Umbilical cord (tissue), 2 donors: ENCODE measurements around a stretch of chr3.

- RAMPAGE, long total RNA, result no peak
Measured at GRCh38 chr3:112635467-112636422, 5.2 kb downstream of the CCDC80 start.

DNA sequence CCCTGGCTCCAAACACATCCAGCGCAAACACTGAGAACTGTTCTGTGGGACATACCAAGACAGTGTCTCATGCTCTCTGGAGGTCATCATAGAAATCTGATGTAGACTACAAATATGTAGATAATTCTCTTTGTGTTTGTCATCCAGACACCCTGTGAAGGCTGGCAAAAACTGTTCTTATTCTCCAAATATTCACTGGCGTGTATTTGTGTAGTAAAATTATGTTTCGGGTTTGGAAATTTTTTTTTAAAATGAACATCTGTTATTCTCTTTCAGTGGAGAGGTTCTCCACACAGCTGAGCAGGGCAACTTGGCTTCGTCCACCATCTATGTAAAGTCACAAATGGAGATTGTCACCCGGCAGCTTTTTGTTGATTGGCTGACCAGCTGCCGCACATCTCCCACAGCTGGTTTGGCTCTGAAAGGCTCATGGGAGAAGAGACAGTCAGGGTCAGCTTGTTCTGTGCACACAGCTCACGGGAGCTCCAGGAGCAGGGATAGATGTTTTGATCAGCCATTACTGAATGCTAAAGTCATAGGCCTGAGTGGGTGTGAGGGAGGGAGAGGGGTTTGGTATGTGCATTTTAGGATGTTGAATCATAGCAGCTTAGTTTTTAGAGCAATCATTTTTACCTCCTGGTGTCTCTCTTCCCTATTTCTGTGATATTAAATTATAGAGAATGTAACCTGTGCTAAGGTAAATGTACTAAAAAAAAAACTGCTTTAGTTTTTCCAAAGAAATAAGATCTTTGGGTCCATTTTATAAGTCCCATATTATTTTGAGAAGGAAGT is 12.9 kb upstream of the CCDC80 start:
- RAMPAGE, long total RNA, result no peak

DNA sequence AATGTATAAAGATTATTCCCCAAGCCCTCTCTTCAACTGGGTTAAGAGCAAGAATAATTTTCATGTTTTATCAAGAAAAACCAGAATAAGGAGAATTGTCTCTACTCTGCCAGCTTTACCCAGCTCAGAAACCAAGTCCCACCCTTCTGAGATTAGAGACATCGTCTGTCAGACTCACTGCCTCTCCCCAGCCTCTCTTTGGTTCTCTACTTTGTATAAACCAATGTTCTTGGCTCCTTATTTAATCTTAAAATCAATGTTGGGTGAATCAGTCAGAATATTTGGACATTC is 33.8 kb downstream of the CD200R1L start:
- RAMPAGE, long total RNA, result no peak

DNA sequence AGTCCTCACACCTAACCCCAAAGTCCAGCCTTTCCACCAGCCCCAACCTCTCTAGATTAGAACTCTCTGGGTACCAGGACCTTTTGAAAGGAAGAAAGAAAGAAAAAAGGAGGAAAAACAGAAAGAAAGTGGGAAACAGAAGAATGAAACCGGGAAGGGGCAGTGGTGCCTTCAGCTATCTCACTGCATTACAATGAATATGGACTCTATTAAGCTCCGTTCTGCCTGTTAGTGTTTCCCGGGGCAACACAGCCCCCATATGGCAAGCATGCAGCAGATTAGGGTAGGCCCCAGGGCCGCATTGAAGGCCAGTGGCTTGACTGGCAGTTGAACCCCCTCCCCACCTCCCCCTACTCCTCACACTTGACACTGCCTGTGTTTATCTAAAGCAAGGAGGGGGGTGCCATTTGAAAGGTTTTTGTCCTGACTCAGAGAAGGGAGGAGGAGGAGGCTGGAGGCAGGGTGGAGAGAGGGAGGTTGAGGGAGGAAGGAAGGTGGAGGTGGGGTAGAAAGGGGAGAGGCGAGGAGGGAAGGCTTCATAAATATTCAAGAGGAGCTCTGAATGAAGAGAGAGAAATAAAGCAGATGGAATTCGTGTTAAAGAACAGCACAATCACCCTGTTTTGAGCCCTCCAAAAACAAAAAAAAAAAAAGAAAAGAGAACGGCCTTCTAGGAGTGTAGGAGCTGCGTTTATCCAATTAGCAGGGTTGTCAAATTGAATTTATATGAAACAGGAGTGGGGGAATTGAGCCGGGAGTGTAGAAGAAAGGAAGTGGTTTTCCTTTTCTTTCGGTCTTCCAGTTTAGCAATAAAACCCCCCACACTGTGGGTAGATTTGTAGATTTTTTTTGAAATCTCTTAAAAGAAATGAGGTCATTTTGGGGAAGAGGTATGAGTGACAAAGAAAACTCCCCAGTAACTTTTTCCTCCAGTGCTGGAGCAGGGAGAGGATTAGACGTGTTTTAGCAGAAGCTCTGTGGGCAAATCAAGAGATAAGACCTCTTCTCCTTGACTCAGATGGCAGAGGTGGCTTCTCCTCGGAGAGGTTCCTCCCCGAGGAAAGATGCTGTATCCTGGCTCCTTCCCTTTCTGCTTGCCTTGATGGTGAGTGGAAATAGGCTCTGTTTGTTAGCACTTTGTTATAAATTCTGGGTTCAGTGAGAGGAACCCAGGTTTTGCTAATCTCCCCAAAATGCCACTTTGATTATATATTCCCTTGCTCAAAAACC is 30.5 kb downstream of the BOC start:
- RAMPAGE, long total RNA, result no peak

GRCh38 chr3:113264437-113264747 is 53.0 kb downstream of the BOC start:
- RAMPAGE, long total RNA, result no peak

- RAMPAGE, long total RNA, result no peak
Measured at GRCh38 chr3:113270494-113271557, 59.5 kb downstream of the BOC start.

GRCh38 chr3:113536550-113537295 is 4.4 kb downstream of the SIDT1 start:
- RAMPAGE, long total RNA, result no peak

- RAMPAGE, long total RNA, result no peak
Measured at GRCh38 chr3:113721136-113722303, 24.5 kb downstream of the NAA50 start.

- RAMPAGE, long total RNA, result no peak
Measured at GRCh38 chr3:113742000-113742402, 4.0 kb downstream of the NAA50 start.

- RAMPAGE, long total RNA, result no peak
Measured at GRCh38 chr3:113873773-113874274, 35.2 kb downstream of the GRAMD1C start.

GRCh38 chr3:114294766-114295441 is 1.1 kb downstream of the TIGIT start:
- RAMPAGE, long total RNA, result no peak

- RAMPAGE, long total RNA, result no peak
Measured at GRCh38 chr3:114449139-114449956, 155.5 kb downstream of the TIGIT start.

DNA sequence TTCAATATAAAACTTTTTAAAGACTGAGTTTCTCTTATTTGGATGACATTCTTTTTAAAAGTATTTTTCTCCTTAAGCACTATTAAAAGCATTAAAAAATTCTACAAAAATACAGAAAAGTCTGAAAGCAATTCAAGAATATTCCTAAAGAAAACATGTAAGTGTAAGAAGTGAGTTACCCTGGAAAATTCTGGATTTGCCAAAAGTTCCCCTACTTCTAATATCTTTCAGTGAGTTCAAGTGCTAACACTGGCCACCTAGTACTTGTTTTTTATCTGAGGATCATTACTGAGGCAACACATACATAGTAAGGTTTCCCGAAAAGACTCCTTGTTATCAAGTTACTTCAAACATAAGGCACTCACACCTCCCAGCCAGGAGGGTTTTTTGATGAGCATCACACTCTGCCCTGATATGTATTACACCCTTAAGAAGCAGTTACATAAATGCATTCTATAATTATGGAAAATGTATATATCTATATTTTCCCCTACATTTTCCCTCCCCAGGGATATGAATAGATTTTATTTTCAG is 158.4 kb downstream of the TIGIT start:
- RAMPAGE, long total RNA, result no peak

- RAMPAGE, long total RNA, result no peak
Measured at GRCh38 chr3:114519425-114519837, 225.6 kb downstream of the TIGIT start.

DNA sequence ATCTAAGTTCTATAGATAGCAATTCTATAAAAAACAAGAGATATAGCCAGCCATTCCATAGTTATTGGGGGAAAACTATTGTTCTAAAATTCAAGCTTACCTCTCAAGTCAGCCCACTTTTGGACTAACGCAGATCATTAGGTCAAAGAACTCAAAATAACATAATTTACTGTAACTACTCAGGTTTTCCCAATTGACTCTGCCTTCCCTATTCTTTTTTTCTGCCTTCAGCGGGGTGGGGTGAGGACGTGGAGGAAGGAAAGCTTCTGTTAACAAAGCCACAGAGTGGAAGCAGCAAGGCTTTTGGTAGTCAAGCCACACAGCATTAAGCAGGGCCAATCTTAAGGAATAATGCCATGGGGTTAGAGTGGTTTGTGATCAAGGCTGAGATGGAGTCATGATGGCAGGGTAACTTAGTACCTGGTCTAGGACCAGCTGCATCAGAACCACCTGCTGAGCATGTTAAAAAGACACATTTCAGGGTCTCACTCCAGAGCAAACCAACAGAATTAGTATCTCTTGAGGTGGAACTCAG is 277.5 kb downstream of the TIGIT start:
- RAMPAGE, long total RNA, result no peak

DNA sequence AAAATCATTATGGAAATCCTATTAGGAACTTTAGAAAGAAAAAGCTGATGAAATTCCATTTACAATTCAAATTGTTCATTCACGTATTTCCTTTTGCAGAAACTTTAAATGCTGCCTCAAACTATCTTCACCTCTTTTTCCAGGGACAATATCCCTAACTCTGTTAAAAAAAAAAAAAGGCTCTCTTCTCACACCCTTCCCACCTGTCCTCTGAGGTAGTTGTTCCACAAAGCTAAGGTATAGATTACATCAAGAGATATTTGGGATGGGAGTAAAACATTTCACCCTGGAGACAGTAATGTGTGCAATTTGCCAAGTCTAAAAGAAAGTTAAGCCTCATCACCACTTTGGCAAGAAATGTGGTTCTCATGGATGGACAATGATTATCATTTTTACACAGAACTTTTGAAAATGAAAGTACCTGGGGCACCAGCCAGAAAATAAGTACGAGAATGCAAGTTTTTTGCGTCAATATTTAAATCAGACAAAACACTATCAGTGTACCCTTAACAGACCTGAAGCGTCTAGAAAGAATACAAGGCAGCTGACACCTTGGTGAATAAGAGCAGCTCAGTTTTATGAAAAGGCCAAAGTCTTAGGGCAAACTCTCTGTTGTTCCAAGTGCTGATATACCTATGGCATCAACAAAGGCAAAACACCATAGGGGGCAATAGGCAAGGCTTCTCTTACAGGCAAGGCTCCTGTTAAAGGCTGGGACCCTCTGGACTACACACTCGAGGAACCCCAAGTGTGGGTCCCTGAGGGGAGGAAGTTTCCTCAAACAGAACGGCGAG is 290.7 kb downstream of the TIGIT start:
- RAMPAGE, long total RNA, result no peak

DNA sequence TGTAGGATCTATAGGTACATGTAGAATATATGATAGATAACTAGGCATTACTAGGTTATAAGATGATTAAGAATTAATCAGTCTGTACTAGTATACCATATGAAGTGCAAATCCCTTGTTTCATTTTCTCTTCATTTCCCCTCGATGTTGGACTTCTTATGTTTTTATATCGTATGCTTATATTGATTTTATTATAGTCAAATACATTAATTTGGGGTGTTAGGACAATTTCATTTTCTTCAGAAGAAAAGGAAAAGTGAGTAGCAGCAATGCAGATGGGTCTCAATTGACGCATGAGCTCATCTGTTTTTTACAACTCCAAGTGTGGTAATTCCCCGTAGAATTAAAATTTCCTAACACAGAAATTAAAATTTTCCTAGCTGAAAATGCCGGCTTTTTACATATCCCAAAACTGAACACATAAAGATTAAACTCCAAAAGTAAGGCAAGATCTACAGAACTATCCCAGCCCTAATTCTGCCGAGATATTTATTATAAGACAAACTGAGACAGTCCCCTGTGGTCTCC is 419.2 kb downstream of the TIGIT start:
- RAMPAGE, long total RNA, result no peak

DNA sequence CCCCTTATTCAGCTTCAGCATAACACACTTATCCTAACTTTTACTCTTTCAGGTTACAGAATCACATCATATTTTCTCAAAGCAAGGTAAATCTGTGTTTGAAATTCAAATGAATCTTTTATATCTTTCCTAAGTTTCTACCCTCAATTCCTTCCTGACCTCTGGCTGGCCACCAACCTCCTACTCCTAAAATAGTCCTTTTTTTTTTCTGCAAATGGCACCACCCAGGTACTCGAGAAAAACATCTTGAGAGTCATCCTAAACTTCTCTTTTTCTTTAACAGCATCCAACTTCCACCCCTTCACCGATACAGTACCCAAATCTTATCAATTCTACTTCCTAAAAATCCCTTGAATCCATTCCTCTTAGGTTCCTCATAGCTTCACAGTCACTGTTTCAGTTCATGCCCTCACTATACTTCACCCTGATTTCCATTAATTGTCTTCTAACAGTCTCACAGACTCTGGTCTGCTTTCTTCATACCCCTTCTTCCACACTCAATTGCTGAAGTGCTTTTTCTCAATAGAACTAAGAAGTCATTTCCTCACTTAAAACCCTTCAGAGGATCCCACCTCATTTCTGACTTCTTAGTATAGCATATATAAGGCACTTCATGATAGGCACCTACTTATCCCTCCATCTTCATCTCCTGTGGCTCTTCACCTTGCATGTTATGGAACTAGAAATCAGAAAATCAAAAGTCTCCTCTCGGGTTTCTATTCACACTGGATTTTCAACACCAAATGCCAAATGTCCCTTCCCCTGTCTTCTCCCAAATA is 80.8 kb downstream of the ZBTB20 start:
- RAMPAGE, long total RNA, result no peak

GRCh38 chr3:115239549-115240115 is 92.5 kb upstream of the ZBTB20 start:
- RAMPAGE, long total RNA, result no peak

DNA sequence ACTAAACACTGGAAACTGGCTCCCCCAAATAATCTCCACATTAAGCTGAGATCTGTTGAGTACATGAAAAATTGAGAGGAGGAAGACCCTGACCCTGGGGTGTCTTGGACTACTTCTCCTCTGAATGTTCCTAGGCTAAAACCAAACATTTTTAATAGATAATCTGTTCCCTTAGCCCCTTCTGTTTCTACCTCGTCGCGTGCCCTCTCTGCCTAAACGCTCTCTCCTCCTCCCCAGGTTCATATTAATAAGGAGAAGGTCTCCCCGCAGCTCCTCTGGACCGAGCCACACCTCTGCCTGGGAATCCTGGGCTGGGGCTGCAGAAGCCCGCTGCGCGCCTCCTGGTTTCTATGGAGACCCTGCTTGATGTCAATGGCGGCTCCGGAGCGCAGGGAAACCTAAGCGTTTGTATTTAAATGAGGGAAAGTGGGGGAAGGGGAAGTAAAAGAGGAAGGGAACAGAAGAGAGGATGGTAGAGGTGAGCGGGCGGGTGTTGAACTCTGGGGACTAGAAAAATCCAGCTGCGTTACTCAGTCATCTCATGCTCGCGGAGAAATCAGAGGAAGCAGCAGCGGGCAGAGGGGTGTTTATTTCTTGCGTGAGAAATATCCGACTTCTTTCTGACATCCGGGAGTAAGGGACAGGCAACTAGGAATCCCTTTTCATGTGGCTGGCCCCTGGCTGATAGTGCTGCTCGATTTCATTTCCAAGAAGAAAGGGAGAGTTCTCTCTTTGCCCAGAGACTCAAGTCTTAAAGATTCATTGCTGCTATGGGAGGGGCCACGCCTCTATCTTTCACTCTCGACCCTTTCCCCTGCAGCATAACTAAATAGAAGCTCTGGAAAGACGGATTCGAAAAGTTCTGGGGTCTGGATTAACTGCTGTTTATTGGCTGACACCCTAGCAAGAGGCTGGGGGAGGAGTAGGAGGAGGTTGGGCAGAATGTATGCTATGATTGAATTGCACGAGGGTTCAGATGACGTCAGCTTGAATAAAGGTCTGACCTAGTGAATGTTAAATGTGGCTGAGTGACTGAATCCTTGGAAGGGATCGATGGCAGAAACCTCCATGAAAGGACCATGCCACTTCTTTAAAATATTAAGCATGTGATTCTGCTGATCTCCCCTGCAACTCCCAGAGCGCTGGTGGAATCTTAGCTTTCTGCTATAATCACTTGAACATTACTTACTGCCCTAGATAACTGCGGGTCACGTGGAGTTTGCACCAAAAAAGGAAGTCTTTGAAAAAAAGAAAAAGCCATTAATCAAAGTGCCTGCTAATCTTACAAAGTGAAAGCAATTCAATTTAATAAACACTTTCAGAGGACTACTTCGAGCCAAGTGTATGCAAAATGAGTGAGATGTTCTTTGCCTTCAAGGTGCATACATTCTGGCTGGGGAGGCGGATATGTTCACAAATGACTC is 110.5 kb upstream of the GAP43 start:
- RAMPAGE, long total RNA, result no peak